PFSK-1 (cell line): ENCODE measurements around the gene MYLIP.

- RRBS, result no CpG with 5 or more reads among the region's 19 CpGs
These were observed 152.0 kb downstream of the DTNBP1 start for GRCh38 chr6:15510601-15511430.

DNA sequence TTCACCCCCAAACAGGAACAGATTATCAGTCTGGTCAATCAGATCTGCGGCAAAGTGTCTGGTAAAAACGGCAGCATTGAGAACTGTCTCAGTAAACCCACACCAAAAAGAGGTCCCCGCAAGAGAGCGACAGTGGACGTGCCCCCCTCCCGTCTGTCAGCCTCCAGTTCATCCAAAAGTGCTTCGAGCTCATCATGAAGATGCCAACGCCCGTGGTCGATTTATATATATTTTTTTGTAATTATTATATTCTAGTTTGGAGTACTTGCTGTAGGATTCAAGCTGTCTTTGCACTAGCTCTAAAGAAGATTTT is 142.8 kb downstream of the DTNBP1 start:
- RRBS, result no CpG with 5 or more reads among the region's 10 CpGs

GRCh38 chr6:15577706-15578301 is 85.0 kb downstream of the DTNBP1 start:
- RRBS, result no CpG with 5 or more reads among the region's 9 CpGs

- RRBS, result no CpG with 5 or more reads among the region's 5 CpGs
These were observed 48.5 kb downstream of the DTNBP1 start for GRCh38 chr6:15614091-15614937.

GRCh38 chr6:15621269-15622164 is 41.3 kb downstream of the DTNBP1 start:
- RRBS, result no CpG with 5 or more reads among the region's 6 CpGs

GRCh38 chr6:15691206-15691682 is 28.4 kb upstream of the DTNBP1 start:
- RRBS, result no CpG with 5 or more reads among the region's 16 CpGs

GRCh38 chr6:15754403-15754978 is 91.7 kb upstream of the DTNBP1 start:
- RRBS, result no CpG with 5 or more reads among the region's 7 CpGs

GRCh38 chr6:16128976-16129839 is at the start of gene MYLIP:
TSS of gene MYLIP (plus strand) at chr6:16129086.
- RRBS, result 2% methylated on average over 36 of the region's 89 CpGs

DNA sequence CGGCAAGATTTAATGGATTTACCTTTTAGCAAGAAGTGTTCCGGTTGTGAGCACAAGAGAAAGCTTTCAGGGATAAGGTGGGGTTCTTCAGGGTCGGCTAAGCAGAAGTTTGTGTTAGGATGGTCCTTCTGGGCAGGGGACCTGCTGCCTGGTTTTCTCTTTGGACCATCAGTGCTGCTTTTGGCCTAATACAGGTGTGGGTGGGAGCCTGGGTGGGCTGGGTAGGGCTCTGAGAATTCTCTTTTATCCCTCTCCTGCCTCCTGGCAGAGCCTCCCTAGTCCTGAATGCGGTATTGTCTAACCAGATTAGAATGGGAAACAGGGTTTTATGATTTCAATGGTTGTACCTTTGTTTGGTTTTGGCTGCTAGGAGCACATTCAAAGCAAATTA is 11.4 kb downstream of the GMPR start:
- RRBS, result 83% methylated on average over 2 of the region's 4 CpGs

DNA sequence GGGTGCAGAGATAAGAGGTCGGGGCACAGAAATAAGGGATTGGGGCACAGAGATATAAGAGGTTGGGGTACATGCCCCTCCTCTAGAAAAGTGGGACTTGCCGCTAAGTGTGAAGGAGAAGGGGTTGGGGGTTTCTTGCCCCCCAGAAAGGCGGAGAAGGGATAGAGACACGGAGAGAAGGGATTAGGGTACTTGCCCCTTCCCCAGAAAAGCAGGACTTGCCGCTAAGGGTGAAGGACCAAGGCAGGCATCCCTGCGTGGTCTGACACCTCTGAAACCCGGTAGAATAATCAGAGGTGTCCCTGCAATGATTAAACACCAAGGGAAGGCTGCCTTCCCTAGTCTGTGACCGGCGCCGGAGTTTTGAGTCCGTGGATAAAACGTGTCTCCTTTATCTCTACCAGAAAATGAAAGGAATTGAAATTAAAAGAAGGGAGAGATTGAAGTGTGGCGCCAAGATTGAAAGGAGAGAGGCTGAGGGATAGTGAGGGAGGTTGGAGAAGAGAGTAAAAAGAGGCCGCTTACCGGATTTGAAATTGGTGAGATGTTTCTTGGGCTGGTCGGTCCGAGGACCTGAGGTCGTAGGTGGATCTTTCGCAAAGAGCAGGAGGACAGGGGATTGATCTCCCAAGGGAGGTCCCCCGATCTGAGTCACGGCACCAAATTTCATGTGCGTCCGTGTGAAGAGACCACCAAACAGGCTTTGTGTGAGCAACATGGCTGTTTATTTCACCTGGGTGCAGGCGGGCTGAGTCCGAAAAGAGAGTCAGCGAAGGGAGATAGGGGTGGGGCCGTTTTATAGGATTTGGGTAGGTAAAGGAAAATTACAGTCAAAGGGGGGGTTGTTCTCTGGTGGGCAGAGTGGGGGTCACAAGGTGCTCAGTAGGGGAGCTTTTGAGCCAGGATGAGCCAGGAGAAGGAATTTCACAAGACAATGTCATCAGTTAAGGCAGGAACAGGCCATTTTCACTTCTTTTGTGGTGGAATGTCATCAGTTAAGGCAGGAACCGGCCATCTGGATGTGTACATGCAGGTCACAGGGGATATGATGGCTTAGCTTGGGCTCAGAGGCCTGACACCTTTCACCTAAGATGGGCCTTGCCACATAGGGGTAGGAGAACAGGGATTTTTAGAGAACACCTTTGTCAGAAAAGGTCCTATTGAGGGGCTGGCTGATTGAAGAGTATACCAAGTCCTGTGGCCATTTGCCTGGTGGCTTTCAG is 25.8 kb downstream of the GMPR start:
- RRBS, result 80% methylated on average over 1 of the region's 28 CpGs

GRCh38 chr6:16267912-16268345 is 29.5 kb downstream of the GMPR start:
- RRBS, result no CpG with 5 or more reads among the region's 5 CpGs

GRCh38 chr6:16278219-16278825 is 39.9 kb downstream of the GMPR start:
- RRBS, result no CpG with 5 or more reads among the region's 9 CpGs

- RRBS, result no CpG with 5 or more reads among the region's 10 CpGs
These were observed 224.6 kb downstream of the GMPR start for GRCh38 chr6:16462616-16463658.

DNA sequence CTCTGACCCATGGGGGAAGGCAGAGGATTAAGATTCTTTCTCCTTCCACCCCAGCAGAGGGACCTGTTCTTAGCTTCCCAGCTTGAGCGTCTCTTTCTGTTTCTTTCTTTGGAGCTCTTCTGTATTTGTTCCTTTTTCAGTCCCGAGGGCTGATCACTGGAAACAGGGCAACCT is 220.1 kb downstream of the ATXN1 start:
- RRBS, result no CpG with 5 or more reads among the region's 2 CpGs

- RRBS, result no CpG with 5 or more reads among the region's 4 CpGs
These were observed 76.0 kb downstream of the ATXN1 start for GRCh38 chr6:16685060-16685772.

- RRBS, result no CpG with 5 or more reads among the region's 8 CpGs
These were observed 62.0 kb downstream of the ATXN1 start for GRCh38 chr6:16698901-16699969.

DNA sequence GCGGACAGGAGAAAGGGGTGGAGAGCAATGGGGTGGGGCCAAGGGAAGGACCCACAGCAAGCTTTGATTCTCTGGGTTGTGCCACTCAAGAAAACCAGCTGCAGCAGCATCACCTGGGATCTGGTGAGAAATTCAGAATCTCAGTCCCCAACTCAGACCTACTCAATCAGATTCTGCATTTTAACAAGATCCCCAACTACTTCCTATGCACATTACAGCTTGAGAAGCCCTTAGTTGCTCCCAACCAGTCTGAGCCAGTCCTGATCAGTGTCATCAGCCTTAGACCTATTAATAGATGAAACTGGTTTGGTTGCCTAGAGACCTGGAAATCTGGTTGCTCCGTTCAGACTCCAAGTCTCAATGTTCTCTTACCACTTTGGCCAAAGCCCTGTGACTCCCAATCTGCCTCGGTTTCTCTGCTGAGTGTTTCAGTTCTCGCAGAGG is 20.0 kb upstream of the ATXN1 start:
- RRBS, result no CpG with 5 or more reads among the region's 4 CpGs

- RRBS, result no CpG with 5 or more reads among the region's 2 CpGs
These were observed 39.7 kb upstream of the ATXN1 start for GRCh38 chr6:16800954-16801372.